Tibial artery (tissue), 1 donor: Measurements from ENCODE around the genes FLRT2 and GPR65.

DNA sequence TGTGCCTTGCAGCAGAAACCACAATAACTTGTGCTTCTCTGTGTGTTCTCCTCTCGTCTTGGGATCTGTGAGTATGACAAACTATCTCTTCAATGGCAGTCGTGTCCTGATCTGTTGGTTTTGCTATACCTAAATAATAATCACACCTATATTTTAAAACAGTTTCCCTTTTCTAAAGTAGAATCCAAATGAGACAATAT lies 67.4 kb upstream of the SEL1L start:
- PRO-cap: no peak

DNA sequence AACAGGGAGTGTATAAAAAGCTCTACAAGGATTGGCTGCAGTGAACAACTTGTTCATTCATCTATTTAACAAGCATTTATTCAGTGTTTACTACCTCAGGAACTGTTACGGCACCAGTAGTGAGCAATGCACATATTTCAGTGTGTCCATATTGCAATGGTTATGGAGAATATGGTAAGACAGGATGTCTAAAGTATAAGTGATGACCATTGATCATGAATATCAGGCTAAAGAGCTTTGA lies 854.2 kb upstream of the SEL1L start:
- PRO-cap: no peak

- PRO-cap: no peak
Observed at GRCh38 chr14:82642249-82642922, 1108.7 kb upstream of the SEL1L start.

DNA sequence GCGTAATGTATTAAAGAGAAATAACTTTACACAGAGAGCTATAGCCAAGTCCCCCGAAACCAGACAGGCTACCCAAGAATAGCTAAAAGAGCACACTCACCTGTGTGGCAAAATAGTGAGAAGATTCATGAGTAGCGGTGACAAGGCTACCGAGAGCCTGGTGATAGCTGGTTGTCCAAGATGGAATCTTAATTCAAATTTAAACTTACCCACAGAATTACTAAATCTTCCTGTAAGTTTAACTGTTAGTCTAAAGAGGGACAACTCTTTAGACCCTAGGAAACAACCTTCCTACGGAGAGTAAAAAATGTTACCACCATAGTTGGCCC lies 1358.6 kb upstream of the FLRT2 start:
- PRO-cap: no peak

DNA sequence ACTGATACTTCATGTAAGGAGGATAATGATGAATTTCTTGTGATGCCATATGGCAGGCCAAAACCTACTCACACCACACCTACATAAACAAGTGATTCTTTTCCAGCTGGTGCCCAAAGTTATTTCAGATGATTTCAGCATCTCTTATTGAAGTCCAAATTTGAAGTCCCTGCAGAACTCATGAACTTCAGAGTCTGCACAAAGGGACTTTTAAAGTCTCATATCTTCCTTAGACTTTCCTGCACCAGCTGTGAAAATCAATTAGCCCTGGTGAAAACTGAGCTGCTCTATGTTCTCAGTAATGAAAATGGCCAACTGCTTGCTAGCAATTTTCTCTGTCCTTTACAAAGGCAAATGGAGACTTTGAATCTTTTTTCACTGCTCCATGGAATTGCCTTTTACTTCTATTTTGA lies 872.3 kb upstream of the FLRT2 start:
- PRO-cap: no peak

GRCh38 chr14:85529772-85530715 lies at the start of gene FLRT2:
Gene FLRT2 (plus strand): TSS chr14:85530144.
- PRO-cap: bidirectional peak, plus-strand start at chr14:85530144, minus-strand start at chr14:85530035

DNA sequence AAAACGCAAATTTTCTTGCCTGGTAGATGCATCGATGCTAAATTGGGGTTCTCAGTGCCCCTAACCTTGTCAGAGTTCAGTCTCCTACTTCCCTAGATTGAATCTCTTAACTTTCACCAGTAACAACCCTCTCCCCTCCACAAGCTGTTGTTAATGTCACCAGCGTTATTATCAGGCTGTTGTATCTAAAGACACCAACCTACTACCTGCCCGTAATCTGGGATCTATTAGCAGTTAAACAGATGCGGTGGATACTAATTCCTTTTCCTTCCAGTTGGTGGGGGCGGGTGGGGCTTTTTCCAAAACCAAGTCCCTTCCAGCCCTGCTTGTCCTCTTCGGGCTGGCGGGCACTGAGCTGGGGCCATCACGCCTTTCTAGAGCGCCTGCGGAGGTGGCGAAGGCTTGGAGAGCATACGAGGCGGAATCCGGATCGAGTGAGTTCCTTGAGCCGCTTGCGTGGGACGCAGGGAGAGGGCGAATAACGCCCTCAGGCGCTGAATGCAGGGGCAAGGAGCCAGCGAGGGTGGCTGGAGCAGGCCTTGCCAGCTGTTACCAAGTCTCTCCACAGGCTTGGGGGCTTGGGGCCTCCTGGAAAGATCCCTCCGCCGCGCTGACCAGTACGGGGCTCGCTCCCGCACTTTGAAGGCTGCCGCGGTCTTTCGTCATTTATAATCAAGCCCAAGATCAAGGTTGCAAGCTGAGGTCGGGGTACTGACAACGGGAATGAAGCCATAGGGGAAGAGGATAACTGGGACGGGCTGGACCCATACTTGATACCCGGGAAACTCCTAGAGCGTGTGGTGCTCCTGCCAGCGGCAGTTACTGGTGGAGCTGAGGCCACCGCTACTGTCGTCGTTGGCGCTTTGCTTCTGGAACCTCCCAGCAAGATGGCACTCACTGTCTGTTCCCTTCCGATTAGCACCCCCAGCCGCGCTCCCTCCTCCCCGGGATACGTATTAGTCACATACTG lies 1.1 kb downstream of the FLRT2 start:
- PRO-cap: bidirectional peak, plus-strand start at position 666 of the sequence, minus-strand start at position 352 of the sequence

DNA sequence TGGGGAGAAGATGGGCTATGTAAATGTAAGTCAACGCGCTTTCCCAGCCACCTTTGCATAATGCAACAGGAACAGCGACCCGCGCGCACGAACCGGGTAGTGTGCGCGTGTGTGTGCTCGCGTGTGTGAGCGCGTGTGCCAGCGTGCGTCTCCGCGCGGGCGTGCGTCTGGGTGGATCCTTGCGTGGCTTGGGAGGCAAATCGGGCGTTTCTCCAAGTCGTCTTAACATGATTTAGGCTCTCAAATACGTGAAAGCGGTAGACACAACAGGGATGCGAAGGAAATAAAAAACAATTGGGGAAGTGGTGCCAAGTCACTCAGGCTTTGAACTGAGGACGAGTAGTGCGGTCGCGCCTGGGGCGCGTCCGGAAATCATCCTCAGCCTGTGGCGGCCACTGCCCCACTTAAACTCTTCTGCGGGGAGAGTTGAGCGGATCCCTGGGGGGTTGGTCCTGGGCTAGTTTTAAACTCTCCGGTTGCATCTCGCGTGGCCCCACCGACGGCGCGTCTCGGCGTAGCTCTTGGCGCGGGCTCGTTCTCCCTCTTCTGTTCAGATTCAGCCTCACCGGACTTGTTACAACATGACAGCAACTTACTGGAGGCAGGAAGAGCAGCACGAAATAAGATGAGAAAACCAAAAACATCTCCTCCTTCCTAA lies 1.9 kb downstream of the FLRT2 start:
- PRO-cap: unidirectional peak, minus-strand start at position 418 of the sequence

GRCh38 chr14:85533679-85534424 lies 3.9 kb downstream of the FLRT2 start:
- PRO-cap: unidirectional peak, minus-strand start at chr14:85534080

DNA sequence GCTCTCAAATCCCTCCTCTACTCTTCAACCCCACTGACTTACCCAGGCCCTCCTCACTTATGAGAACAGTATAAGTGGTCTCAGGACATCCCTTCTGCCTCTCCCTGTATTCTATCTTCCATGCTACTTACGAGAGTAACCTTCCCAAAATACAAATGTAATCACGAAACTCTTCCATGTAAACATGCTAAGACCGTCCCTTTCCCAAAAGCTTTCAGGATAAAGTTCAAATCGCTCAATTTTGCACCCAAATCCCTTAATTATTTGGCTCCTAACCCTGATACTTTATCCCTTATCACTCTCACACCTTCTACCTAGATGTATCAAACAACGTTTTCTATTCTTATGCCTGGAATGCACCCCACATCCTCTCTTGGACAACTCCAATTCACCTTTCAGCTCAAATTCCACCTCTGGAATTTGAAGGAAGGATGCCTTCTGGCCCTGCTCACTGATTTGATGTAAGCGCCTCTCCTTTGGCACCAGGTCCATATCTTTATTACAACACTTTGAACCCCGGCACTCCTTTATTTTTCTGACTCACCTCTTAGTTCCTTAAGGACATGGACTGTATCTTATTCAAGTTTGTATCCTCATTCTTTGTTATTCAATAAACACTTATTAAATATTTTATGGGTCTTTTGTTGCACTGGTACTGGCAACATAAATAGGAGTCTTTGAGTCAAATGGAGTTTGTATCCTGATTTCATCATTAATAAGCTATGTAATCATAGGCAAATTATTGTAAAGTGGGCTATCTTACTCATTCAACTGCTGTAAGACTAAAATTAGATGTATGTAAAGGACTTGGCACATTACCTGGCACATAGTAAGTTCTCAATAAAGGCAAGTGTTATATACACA lies 3.1 kb downstream of the GALC start:
- PRO-cap: no peak

DNA sequence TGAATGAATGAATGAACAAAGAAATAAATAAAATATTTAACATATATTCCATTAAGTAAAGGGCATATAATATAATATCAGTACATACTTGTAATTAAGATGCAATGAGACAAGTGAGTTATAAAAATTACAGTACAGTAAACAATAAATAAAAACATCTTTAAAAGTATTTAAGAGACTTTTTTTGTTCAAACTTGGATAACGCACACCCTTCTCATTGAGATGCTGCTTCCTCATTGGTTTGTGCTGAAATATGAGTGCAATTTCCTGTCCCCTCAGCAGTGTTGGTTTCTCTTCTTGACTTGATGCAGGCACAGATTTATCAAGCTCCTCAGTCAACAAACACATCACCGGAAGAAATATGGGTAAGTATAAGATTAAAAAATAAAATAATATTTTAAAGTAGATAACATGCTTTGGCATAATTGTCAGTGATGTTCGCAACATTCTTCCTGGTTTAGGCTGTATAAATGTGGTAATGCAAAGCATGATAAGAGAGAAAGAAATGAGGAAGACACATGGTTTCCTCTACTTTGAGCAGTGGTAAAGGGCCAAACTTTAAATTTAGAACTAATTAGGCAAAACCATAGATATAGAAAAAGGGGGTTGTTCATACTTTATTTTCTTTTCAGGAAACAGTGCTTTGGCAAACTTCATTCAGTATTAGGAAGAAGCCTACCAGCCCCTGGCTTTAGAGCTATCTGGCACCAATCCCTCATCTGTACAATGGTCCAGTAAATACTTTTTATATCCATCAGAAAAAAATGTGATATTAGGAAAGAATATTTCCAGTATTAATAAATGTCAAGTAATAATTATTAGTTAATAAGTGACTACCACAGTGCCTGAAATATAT lies at the start of gene GPR65:
TSS of gene GPR65 (plus strand) at position 278 of the 856 bp plus-strand sequence.
- PRO-cap: no peak

- PRO-cap: no peak
Observed at GRCh38 chr14:88553914-88554448, 826 bp downstream of the PTPN21 start.

DNA sequence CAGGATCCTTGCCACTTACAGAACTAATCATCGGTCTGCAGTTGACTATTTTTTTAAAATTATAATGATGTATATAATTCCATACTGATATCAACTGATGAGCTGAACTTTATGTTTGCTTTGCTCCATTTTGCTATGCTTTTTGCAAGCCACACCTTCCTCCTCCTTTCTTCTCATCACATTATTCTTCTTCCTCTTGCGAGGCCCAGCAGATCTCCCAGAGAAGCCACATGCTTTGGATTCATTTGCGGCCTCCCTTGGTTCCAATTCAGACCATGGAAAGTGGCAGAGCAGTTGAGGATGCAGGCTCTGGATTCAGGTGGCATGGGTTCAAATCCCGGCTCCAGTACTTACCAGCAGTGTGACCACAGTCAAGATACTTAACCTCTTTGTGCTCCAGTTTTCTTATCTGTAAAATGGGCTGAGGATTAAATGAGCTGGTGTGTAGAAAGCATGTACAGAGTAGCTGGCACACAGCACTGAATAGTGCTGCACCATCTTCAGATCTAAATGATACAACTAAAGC lies 197.0 kb downstream of the FOXN3 start:
- PRO-cap: no peak

DNA sequence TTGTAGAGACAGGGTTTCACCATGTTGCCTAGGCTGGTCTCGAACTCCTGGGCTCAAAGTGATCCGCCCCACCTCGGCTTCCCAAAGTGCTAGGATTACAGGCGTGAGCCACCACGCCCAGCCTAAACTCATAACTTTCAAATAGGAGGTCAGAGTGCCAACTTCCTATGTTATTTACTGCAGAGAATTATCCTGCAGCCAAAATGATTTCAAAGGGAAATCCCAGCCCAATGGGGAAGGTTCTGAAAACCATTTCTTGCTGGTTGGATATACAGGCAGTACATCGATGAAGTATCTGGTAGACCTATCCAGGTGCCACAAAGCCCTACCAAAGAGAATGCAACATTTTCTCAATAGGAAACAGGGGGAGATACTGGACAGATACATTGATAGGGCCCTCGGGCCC lies 13.7 kb downstream of the FOXN3 start:
- PRO-cap: no peak

DNA sequence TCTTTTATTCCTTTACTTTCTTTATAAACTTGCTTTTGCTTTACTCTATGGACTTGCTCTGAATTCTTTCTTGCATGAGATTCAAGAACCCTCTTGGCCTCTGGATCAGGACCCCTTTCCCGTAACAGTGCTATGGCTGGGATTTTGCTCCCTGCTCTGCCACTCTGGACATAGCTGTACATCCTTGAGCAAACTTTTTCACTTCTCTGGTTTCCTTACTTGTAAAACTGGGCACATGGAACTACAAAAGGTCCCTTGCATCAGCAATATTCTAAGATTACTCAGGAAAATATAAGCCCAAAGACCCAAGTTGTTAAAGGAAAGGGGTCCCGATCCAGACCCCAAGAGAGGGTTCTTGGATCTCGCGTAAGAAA lies 124.6 kb upstream of the FOXN3 start:
- PRO-cap: no peak

DNA sequence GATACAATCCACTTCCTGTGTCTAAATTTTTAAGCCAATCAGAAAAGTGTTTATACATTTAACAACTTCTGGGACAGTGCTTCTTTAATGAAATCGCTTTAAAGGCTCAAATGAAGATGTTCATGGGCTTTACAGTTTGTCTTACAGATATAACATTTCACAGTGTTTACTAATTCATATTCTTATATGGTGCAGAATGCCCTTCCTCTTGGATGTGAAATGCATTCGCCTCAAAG lies 200.0 kb upstream of the FOXN3 start:
- PRO-cap: no peak

GRCh38 chr14:89617876-89618763 lies 201.1 kb upstream of the FOXN3 start:
- PRO-cap: no peak

- PRO-cap: no peak
Observed at GRCh38 chr14:89620966-89621528, 204.0 kb upstream of the FOXN3 start.

- PRO-cap: no peak
Observed at GRCh38 chr14:89641449-89641829, 224.4 kb upstream of the FOXN3 start.

DNA sequence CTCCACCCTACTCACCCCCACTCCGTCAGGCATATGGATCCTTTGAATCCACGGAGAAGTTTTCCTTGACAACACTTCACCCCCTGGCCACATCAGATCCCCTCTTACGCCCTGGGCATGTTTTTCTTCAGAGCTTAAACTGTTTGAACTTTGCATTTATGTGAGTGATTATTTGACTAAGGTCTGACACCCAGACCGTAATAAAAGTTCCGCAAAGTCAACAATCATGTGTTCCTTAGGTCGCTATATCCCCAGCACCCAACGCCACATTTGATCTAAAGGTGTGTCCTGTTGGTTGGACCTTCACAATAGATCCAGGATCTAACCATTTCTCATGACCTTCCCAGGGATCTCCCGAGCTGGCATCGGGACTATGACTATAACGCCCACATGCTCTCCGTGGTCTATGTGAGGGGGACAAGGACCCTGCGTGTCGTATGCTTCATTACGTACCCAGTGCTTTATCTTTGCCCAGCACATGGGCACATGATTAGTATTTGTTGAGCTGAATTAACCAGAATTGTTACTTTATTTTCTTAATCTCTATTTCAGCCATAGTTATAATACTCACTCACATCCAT lies 255.9 kb upstream of the FOXN3 start:
- PRO-cap: no peak